Temporal lobe (tissue), 2 donors: Measurements from ENCODE around the genes GDA and ZFAND5.

DNA sequence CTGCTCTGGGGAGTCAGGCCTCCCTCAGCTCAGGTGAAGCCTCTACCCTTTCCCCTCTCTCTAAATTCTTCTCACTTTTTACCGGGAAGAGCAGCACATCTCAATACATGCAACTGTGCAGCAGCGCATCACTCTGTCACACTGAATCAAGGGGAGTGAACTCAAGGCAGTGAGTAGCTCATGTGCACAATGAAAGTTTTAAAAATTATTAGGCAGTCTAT lies 1.2 kb downstream of the CEMIP2 start:
- RAMPAGE, long total RNA, result no peak

DNA sequence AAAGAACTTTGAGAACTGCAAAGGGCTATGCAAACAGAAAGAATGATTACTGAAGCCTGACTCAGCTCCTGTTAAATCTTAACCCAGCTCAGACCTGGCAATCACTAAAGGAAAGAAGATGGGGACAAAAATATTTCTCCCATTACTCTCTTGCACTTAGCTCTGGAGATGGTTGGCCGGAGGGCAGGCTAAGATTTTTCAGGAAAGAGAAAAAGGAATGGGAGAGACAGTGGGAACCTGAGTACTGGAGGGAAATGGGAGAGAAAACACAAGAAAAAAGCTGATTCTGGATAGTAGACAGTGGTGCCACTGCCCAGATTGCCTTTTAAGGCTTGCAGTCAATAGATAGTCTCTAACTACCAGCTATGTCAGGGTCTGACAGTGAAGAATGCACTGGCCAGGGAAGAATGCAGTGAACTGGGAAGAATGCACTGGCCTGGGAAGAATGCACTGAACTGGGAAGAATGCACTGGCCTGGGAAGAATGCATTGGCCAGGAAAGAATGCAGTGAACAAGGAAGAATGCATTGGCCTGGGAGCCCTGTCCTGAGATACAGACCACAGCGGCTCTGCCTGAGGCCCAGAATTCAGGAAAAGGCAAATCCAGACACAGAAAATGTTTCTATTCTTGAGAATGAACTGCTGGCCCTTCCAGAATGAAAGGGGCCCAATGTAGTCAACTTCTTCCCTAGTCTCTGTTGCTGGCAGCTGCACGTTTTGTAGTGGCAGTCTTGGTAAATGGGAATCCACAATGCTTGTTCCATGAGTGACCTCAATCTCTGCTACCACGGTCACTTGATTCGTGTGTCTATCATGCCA lies 25.4 kb upstream of the CEMIP2 start:
- RAMPAGE, long total RNA, result no peak

DNA sequence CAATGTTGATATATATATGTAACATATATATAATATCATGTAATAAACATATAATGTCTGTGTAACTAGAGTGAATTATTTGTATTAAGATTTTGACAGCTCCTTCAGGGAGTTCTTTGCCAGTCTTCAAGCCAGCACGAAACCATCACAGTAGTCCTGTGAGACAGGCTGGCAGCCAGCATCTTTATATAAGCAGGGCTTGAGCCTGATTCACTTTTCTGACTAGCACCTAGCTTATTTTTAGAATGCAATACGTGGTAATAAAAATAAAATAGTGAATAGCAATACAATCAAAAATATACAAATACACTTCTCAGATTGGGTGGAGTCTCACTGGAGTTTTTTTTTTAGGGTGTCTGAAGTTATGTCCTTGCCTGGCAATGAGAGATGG lies 20.7 kb upstream of the GDA start:
- RAMPAGE, long total RNA, result no peak

DNA sequence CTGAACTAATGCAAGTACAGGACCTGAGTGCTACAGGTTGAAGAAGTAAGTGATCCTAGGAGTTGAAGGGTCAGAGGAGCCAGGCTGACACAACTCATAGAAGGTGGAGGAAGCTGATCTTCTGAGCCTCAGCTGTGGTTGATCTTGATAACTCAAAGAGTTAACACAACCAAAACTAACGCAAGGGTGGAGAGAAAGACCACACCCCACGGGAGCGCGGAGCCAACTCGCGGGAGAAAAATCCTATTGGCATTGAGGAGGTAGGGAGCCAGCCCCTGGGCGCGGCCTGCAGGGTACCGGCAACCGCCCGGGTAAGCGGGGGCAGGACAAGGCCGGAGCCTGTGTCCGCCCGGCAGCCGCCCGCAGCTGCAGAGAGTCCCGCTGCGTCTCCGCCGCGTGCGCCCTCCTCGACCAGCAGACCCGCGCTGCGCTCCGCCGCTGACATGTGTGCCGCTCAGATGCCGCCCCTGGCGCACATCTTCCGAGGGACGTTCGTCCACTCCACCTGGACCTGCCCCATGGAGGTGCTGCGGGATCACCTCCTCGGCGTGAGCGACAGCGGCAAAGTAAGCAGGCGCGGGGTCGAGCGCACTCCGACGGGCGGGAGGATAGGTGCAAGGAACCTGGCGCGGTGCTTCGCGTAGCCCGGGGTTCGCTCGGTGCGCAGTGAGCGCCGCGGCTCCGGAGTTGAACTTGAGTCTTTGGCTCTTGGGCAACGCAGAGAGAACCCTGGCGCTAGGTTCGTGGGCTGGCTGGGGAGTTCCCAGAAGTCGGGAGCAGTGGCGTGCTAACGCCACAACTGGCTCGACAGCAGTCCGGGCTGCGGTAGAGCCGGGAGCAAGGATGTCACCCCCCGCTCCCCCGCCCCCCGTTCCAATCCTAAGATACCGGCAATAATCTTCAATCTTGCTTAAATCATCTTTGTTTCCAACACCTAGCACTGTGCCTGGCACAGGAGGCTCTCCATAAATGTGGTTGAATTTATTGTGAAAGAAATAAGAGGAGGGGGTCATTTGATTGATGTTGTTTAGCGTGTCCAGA lies at the start of gene GDA:
Gene GDA (plus strand): TSS at position 324 of the 1,041 bp plus-strand sequence.
- RAMPAGE, long total RNA, result no peak

- RAMPAGE, long total RNA, result no peak
Observed at GRCh38 chr9:72365066-72365548, at the start of gene ZFAND5. TSS of gene ZFAND5 (minus strand) at chr9:72365208.

- RAMPAGE, long total RNA, result no peak
Observed at GRCh38 chr9:72539961-72540456, 18.6 kb downstream of the TMC1 start.

DNA sequence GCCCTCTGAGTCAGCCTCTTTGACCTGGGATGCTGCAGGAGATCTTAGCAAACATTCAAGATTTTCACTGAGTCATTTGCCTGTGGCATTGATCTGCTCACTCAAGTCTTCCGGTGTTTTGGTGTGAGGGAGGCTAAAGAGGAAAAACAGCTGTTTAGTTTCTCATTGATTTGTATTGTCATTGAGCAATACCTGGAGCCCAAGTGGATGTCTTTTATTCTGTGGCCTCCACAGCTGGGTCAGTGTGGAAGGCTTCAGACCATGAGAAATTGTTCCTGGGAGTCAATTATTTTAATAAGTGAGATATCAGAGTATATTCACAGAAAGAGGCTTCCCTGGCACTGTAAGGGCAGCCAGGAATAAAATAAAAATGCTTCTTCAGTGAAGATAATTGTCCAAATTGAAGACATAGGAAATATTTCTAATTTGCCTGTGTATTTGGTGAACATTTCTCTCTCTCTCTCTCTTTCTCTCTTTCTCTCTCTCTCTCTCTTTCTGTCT lies 36.3 kb downstream of the TMC1 start:
- RAMPAGE, long total RNA, result no peak

GRCh38 chr9:72947903-72948627 lies 4.8 kb downstream of the ALDH1A1 start:
- RAMPAGE, long total RNA, result no peak

DNA sequence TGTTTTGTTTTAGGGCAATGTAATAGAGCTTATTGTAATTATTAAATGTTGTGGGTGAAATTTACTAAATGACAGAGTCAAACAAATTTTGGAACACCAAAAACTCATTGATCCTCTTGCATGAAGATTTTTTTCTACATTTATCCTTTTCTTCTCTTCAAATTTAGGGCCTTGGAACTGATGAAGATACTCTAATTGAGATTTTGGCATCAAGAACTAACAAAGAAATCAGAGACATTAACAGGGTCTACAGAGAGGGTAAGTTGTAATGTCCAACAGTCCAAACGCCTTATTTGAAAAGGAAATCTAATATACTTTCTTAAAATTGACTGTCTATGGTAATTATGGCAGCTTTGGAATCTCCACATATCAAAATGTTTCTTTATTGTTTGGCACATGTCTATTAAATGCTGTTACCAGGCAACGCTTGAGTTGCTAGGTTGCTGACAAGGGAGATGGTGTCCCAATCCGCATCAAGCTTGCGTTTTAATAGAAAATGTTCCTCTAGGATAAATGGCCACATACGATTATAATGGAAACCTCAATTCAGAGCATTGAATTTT lies 9.1 kb downstream of the ANXA1 start:
- RAMPAGE, long total RNA, result no peak

- RAMPAGE, long total RNA, result no peak
Observed at GRCh38 chr9:73164315-73164978, 12.8 kb downstream of the ANXA1 start.

GRCh38 chr9:73401623-73402062 lies 250.0 kb downstream of the ANXA1 start:
- RAMPAGE, long total RNA, result no peak

DNA sequence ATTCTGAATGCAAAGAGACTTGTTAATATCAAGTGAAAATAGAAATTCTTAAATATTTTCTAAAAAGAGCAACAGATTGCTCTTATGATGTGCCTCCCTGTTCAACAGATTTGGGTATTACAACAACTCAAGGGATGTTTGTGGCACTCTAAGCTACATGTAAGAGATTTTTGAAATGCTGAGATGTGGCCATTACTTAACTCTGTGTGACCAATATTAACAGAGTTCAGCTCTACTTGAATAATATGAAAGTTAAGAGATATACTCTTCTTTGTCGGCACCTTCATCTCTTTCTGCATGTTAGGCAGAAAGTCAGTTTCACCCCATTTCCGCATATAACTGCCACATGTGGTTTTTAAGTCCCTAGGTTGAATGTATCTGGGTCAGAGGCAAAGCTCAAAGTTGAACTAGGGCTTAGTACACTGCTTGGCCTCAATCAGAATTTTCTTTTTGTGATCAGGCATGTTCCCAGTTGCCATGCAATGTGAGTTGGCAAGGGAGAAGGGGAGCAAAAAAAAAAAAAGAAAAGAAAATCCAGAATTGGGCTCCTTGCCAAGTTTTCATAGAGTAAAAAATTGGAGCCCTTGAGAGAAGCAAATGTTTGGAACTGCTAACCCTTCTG lies 251.3 kb upstream of the RORB start:
- RAMPAGE, long total RNA, result no peak

DNA sequence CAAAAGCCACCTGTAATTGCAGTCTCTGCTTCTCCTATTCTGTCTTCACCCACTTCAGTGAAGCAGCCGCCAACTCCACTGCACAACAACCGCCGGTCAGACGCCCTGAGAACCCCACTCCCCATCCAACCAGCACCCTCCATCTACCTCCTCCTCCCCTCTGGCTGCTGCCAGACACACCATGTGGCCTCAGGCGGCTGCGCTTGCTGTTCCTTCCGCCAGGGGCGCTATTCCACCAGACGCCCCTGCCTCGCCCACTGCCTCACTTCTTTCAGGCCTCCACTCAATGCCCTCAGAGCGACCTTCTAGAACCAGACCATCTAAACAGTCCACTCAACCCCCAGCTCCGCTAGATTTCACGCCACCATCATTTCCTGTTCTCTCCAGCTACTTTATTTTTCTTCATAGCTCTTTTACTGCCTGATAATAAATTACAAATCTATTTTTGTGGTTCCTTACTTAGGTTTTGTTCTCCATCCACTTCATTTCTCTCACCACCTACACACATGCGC lies 116.8 kb downstream of the TRPM6 start:
- RAMPAGE, long total RNA, result no peak

DNA sequence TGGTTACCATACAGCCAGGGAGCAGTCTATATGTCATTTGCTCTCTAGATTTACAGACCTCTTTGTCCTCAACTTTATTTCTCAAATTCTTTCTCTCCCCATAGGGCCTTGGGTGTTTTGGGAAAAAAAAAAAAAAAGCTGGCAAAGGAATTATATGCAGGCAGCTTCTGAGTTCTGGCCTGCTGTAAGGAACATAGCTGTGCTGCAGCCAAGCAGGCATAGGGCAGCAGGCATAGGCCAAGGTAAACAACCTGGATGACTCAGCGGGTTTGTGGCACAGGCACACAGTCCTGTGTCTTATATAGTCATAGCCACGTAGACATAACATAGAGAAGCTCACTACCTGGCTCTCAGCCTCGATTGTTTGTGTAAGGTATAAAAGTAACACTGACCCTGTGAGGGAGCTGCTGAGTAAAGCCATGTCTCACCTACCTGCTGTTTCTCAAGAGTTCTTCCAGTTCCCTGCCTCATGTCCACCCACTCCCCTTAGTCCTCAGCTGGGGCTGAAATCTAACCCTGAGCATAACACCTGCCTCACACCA lies 141.6 kb downstream of the OSTF1 start:
- RAMPAGE, long total RNA, result no peak

- RAMPAGE, long total RNA, result no peak
Observed at GRCh38 chr9:76375186-76375681, 19.0 kb downstream of the RFK start.

DNA sequence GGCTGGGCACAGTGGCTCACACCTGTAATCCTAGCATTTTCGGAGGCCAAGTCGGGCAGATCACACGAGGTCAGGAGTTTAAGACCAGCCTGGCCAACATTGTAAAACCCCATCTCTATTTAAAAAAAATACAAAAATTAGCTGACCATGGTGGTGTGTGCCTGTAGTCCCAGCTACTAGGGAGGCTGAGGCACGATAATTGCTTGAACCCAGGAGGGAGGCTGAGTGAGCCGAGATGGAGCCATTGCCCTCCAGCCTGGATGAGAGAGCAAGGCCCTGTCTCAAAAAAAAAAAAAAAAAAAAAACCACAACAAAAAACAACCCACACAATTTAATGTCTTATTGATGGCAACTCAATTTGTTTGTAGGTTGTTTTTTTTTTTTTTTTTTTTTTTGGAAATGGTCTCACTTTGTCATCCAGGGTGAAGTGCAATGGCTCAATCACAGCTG lies 27.1 kb upstream of the RFK start:
- RAMPAGE, long total RNA, result no peak

DNA sequence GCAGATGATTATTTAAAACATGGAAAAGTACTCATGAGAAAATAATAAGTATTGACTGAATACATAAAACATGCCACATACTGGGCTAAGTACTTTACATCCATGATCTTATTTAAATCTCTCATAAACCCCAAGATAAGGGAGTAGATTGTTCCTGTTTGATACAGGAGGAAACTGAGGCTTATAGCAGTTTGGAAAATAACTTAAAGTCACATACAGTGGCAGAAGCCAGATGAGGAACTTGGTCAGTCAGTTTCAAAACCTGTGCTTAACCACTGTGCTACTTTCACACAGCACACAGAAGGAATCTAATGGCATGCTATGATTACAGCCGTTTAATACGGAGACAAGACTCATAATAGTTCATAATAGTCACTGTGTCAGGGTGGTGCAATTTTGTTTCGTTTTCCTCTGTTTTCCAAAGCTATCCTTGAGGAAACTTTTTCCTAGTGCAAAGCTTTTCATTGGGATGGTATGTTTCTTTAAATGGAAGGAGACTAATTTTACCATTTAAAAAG lies 112.2 kb downstream of the GCNT1 start:
- RAMPAGE, long total RNA, result no peak

GRCh38 chr9:76614751-76615680 lies 156.0 kb downstream of the GCNT1 start:
- RAMPAGE, long total RNA, result no peak

- RAMPAGE, long total RNA, result no peak
Observed at GRCh38 chr9:76650697-76651144, 191.7 kb downstream of the GCNT1 start.

DNA sequence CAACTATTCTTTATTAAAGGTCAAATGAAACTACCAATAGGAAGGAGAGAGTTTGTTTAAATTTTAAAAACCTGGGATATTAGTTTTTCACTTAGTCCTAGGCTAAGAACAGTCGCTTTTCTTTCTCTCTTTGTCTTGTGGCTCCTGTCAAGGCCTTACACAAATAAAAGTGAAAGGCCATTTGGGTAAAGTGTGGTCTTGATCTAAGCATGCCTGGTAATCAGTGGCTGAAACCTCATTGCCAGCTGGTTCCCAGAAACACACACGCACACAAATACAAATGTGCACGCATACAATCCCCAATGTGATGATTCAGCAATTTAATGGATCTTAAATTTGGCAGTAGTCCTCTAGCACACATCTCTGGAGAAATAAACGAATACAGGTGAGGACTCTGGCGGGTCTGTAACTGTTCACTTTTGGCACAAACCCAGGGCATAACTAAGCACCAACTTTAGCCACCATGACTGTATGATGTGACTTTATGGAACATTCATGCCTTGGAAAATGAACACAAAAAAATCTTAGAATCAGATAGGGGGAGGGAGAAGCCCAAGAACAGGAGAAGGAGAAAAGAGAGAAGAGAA lies 70.0 kb downstream of the PRUNE2 start:
- RAMPAGE, long total RNA, result no peak